Airway epithelial cell (primary cell): ENCODE measurements around a stretch of chr15.

DNA sequence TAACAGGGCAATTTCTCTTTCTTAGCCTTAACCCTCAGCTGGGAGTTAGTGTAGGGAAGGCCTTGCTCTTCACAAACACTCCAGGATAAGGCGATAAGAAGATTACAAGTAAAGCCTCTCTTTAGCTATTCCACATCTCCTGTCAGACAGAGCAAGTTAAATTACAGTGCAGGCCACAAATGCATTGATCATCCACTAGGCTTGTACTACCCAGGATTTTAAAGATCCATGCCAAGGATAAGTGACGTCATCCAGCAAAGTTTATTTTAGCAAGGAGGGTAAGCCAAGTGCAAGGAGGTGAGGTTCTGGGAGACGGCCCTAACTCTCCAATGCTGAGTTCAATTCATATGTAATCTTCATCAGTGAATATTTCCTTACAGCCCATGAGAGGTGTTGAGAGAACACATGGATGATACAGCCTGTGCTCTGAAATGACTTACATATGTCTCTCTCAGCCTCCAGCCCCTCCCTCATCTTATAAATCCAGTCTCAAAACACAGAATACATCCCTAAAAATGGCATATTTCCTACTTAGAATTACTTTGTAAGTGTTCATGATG, 890.5 kb upstream of the NR2F2 start:
- RAMPAGE, long total RNA = no peak

DNA sequence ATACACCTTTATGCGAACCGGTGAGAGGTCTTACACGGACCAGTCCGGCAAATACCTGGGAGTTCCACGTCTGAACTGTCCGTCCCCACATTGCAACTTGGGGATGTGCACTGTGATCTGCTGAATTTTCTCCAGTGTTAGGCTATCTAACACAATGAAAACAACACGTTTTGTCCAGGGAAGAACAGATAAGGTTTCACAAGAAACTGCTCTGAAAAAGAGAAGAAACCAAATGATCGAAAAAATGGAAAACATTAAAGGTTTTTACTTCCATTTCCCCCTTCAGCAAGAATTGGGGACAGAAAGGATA, 868.2 kb upstream of the NR2F2 start:
- RAMPAGE, long total RNA = no peak

GRCh38 chr15:95684372-95685431, 645.8 kb upstream of the NR2F2 start:
- RAMPAGE, long total RNA = no peak

- RAMPAGE, long total RNA = no peak
These were observed 491.2 kb upstream of the NR2F2 start for GRCh38 chr15:95839212-95839750.

DNA sequence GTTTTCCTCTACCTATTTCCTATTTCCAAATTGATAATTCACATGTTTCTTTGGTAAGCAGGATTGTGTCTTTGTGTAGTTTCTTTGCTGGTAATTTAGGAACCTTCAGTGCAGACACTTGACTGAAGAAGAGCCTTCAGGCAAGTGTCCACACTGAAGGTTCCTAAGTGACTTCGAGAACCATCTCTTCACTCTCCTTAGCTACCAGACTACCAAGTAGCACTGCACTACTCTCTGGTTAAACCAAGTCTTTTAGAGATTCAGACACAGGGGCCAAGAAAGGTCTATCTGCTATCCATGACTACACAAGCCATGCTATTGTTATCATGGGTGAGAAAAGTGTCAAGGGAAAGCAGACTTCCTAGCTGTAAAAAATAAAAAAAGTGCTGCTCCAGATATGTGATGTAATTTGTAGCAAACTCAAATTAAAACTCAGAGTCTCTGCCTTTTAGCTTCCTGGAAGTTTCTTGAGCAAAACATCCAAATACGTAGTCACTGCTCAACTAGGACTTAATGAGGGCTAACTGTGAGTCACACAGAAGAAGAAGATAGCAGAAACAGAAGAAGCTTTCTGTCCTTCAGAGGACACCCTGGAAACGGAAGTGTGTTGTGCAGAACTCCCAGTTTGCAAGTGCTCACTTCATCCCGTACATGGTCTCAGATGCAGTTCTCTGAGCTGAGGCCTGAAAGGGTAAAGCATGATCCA, 393.5 kb upstream of the NR2F2 start:
- RAMPAGE, long total RNA = no peak

DNA sequence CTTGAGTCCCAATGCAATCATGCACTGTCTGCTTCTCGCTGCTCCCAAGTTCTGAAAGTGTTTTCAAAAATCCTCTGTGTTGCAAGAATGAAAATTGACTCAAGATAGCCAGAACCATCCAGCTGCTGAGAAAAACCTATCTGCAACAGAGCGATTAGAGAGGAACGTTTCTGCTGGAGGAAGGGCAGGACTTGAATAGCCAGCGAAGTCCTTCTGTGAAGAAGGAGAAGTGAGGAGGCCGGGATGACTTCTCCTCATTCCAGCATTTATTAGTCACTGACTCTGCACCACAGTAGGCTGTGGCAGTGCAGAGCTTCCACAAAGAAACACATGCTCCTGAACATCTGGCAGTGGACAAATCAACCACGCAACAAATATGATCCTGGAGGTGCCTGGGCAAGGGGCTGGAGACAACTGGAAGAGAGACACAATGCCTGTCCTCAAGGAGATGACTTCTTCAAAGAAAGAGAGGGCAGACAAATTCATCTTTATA, 358.2 kb upstream of the NR2F2 start:
- RAMPAGE, long total RNA = no peak

GRCh38 chr15:96135003-96136117, 195.1 kb upstream of the NR2F2 start:
- RAMPAGE, long total RNA = no peak

DNA sequence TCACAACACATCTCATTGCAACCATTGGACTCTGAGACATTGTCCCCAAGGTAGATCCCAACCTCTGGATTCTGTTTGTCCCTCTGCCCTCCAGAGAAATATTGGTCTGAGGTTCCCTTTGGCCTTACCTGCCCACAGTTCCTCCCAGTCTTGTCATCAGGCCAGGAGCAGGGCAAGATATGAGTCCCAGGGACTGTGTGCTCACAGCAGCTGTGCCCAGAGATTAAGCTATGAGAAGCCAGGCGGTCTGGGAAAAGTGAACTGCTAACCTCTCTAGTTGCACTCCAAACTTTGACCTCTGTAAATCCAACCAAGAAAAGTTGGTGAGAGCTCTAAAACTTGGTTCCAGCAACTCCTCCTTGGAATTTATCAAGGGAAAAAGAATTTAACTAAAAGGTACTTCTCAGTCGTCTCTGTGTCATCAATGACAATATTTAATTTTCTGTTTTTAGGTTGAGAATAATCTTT, 168.1 kb upstream of the NR2F2 start:
- RAMPAGE, long total RNA = no peak

DNA sequence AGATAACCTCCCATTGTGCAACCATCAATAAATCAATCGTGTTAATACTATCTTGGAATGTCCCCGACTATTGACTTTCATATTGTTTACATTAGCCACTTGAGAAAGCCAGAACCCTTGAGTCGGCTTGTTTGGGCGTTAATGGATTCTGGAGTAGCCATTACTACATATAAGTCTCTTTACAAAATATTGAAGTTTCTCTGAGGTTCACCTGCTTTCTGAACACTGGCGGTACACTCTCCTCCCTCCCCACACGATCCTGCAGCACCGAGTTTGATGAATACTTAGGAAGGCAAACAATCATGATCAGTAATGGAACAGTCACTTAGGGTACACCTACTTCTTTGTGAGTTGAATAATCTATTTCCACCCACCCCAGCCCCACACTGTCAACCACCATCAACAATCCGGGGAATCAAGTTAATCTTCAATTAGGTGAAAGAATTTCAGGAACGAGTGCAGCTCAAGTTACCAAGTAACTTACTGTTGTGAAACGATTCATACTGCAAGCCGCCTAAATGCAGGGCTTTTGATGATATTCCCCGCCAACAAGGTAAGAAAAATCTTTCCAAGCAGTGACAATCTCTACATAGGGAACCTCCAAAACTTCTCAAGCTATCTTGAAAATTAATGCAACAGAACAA, 159.3 kb upstream of the NR2F2 start:
- RAMPAGE, long total RNA = no peak

GRCh38 chr15:96209133-96209964, 121.2 kb upstream of the NR2F2 start:
- RAMPAGE, long total RNA = no peak

DNA sequence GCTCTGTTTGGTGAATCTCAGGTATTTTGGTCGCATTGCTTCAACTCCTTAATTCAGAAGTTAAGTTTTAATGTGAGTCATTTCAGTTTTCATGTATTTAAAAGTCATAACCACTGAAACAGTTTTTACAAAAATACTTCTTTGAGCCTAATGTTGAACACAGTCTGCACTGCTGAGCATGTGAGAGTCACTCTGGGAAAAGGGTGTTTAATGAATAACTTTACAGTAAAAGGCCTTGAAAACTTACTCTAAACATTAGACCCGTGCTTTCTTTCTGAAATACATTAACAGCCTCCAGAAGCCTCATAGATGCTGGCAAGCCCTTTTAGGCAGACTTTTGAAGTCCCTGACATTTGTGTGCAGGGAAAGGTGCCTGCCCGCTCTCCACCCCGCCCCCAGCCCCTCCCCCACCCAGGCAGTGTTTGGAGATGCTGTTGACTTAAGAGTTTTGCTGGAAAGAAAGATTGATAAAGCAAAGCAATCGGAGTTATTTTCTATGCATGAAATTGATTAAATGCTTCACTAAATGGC, 68.9 kb upstream of the NR2F2 start:
- RAMPAGE, long total RNA = no peak

DNA sequence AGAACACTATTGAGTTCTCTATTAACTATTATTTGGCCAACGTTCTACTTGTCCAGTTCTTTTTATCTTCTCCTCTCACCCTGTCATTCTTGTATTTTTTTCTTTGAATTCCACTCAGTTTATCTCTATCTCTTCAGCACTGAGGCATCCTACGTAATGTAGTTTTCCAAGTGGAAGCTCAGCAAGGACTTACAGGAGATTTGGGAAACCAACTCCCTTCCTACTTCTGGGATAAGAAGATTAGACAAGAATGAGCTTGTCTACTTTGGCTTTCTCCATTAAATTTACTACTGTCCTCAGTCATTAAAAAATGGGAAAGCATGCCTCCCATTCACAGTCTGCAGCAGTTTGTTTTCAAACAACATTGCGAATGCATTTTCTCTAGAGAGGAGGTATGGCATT, 21.3 kb upstream of the NR2F2 start:
- RAMPAGE, long total RNA = no peak

GRCh38 chr15:96348366-96349289, 18.1 kb downstream of the NR2F2 start:
- RAMPAGE, long total RNA = no peak

DNA sequence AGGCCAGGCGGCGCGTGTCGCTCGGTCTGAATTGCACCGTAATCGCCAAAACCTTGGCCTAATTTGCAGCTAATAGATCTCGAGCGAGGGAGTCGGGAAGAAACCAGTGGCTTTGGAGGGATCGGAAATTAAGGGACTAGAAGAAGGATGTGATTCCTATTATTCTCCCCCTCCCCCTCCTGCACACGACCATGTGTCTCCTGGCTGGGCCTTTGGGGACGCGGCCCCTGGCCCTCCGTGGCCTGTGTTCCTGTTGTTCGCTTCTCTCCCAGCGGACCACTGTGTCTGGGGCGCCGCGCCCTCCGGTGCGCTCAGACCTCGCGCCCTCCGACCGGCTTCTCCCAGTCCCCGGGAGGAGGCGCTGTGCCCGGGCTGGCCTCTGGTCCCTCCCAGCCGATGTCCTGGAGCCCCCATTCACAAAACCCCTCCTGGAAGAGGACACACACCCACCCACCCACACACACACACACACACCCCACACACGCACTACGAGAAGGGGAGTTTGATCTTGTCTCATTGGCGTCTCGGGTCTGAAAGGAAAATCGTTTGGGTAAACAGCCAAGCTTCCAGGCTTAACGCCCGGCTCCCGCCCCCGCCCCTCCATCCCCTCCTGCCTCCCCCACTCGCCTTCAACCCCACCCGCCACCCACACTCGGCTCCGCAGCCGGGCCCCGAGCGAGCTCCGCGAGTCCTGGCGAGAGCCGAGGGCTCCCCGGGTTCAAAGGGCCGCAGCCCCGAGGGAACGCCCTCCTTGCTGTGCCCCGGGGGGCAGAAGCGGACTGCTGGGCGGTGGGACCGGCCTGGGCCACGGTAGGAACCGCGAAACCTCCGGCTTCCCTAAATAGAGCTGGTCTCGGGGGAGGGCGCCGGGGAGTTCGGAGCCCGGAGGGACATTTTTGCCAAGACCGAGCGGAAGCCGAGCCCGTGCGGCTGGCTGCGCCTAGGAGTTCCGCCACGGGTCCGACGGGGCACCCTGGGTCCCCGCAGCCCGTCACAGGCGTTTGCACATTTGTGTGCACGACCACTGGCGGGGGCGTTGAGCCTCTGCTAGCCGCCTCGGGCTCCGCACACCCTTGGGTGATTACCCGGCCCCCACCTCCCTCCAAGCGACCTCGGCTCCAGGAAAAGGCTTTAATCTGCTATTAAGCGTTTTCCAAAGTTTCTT, 23.6 kb downstream of the NR2F2 start:
- RAMPAGE, long total RNA = no peak

- RAMPAGE, long total RNA = no peak
These were observed 30.2 kb downstream of the NR2F2 start for GRCh38 chr15:96360557-96361303.

DNA sequence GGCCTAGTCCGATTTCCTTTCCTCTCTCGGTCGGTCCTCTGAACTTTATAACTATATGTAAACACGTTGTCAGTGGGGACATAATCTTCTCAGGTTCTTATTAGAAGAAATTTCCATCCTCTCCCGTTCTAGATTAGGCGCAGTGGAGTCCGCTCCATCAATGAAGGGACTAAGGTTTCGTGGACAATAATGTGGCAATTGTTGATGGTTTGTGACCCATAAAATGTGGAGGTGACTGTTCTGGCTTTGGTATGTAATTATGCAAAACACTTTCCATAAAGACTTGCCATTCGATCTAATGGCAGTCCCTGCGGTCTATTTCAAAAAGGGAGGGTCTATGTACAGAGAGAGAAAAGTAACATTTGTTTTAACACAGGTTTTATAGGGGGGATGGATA, 31.9 kb downstream of the NR2F2 start:
- RAMPAGE, long total RNA = no peak

GRCh38 chr15:97890400-97890637, 70.2 kb upstream of the ARRDC4 start:
- RAMPAGE, long total RNA = no peak

DNA sequence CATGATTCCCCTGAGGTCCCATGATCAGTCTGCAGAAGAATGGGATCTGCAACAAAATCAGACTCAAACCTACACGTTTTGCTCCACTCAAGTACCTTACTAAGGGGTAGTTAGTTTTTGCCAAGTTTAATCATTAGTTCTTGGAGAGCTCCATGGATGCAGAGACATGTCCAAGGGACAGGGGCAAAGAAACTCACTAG, 103.9 kb downstream of the ARRDC4 start:
- RAMPAGE, long total RNA = no peak

DNA sequence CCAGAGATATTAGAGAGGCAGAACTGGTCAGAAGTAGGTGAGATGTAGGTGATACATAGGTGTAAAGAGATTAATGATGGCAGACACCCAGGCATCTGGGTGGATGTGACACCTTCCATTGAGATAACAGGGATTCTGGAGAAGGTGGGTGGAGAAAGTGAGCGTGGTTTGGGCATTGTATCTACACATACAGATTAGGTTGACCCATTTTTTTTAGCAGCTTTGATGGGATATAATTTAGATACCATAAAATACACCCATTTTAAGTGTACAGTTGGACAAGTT, 93.4 kb upstream of the IGF1R start:
- RAMPAGE, long total RNA = no peak

- RAMPAGE, long total RNA = no peak
These were observed 34.9 kb downstream of the IGF1R start for GRCh38 chr15:98683065-98683867.